ENCODE results near the genes PHC1 and A2M.

- PRO-cap, result no peak
- RAMPAGE, long total RNA, 4 experiments, result no peak in any of the 4 experiments
Measured at GRCh38 chr12:6646832-6647070, 481 bp downstream of the ACRBP start.

- PRO-cap, result unidirectional peak, plus-strand start at chr12:6764578; unidirectional peak, plus-strand start at chr12:6764751
- RAMPAGE, long total RNA, 4 experiments, result no peak in any of the 4 experiments
Measured at GRCh38 chr12:6763682-6764908, 2.1 kb upstream of the PTMS start.

DNA sequence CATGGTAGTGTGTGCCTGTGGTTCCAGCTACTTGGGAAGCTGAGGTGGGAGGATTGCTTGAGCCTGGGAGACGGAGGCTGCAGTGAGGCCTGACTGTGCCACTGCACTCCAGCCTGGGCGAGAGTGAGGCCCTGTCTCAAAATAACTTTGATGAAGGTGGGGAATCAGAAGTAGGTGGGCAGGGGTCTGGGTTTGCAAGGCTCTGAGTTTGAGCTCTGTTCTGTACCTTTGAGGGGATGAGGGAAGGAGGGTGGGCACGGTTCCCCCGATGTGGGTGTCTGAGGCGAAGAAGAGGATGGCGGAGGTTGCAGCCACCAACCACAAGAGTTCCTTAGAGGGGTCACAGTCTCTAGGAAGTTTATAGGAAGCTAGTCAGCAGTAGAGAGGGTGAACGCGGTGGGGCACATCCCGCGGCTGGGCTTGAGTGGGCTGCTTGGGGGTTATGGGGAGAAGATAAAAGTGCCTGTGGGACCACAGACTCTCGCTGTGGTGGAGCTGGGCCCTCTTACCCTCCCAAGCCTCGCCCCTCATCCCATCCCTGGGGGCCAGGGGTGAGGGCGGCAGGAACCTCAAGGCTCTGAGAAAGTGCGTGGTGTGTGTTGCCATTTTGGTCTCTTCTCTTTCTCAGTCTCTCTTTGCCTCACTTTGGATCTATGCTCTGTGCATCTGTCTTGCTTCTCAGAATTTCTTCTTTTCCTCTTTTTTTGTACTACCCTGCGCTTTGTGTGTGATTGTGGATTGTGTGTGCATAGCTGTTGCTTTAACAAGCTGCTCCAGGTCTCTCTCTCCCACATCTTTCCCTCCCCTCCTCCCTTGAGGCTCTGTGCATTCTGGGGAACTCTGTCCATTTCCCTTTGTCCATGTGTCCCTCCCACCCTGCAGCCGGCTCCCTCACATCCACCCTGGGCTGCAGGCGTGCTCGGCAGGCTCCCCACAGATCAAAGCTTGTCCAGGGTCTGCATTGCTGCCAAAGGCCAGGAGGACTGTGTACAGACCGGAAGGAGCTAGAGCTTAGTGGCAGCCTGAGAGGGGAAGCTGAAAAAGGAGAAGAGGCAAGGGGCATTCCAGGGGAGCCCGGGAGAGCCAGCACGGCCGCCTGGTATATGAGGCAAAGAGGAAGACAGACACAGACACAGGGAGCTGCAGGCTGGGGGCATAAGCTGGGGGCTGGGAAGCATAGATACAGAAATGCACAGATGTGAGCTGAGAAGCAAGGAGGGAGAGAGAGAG, 2.8 kb downstream of the CD4 start:
- PRO-cap, result no peak
- RAMPAGE, long total RNA, 4 experiments, result no peak in any of the 4 experiments

GRCh38 chr12:6900740-6901207, 3.8 kb upstream of the LRRC23 start:
- PRO-cap, result no peak
- RAMPAGE, long total RNA, 4 experiments, result no peak in any of the 4 experiments

DNA sequence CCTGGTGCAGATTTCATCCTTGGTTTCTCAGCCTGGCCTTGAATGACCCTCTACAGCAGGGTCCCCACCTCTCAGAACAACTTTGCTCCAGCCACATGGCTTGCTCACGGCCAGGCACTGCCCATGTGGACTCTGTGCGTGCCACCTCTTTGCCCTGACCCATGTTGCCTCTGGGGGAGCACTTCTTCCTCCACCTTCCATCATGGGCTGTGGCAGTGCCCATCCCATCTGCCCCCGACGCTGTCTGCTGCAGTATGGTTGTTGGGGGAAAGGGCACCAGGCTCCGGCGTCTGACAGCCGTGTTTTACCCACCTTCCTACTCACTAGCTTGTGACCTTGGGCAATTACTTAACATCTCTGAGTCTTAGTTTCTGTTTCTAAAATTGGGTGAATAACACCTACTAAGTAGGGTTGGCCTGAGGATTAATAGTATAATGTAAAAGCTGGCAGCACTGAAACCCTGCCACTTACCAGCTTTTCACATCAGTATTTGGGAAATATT, 1.9 kb upstream of the PTPN6 start:
- PRO-cap, result no peak
- RAMPAGE, long total RNA, 4 experiments, result no peak in any of the 4 experiments

DNA sequence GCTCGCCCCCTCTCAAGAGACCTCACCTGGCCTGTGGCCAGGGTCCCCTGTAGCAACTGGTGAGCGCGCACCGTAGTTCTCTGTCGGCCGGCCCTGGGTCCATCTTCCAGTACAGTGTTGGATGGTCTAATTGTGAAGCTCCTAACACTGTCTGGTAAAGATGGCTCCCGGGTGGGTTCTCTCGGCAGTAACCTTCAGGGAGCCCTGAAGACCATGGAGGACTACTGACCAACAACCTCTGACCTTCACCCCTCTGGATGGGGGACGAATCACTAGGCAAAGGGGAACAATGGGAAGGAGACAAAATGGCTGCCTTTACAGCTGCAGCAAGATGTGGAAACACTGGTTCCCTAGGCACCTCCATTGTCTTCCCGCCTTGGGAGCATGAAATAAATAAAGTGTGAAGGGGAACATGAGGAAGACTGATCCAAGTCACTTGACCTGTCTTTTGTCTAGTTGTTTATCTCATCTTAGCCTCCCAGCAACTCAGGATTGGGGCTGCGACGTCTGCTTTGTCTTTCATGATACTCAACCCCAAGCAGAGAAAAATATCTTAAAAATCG, 6.4 kb downstream of the PHB2 start:
- PRO-cap, result no peak
- RAMPAGE, long total RNA, 4 experiments, result no peak in any of the 4 experiments

- PRO-cap, result no peak
- RAMPAGE, long total RNA, 4 experiments, result no peak in any of the 4 experiments
Measured at GRCh38 chr12:6978429-6979341, 8.0 kb downstream of the EMG1 start.

- PRO-cap, result no peak
- RAMPAGE, long total RNA, 4 experiments, result start-site peak on the plus strand in 3 of 4 experiments, at chr12:7155838-7155952 at its widest, 18 to 93 reads per replicate
Measured at GRCh38 chr12:7155146-7156234, 25.3 kb downstream of the CLSTN3 start.

- PRO-cap, result no peak
- RAMPAGE, long total RNA, 4 experiments, result no peak in any of the 4 experiments
Measured at GRCh38 chr12:7922831-7923901, 12.8 kb downstream of the SLC2A3 start.

DNA sequence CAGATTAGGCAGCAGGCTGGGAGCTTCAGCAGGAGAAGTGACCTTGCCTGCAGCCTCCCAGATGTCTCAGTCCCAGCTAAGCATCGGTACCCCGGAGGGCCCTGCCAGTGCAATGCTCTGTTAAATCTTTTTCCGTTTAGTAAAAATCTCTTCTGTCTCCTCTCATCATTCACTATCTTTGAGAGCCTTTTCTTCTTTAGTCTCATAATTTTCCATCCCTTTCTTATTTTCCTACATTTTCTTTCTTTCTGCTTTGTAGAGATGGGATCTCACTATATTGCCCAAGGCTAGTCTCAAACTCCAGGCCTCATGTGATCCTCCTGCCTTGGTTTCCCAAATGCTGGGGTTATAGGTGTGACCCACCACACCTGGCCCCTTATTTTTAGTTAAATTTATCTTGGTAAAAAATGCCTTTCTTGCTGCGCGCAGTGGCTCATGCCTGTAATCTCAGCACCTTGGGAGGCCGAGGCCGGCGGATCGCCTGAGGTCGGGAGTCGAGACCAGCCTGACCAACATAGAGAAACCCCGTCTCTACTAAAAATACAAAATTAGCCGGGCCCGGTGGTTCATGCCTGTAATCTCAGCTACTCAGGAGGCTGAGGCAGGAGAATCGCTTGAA, 1.1 kb downstream of the SLC2A3 start:
- PRO-cap, result no peak
- RAMPAGE, long total RNA, 4 experiments, result no peak in any of the 4 experiments

DNA sequence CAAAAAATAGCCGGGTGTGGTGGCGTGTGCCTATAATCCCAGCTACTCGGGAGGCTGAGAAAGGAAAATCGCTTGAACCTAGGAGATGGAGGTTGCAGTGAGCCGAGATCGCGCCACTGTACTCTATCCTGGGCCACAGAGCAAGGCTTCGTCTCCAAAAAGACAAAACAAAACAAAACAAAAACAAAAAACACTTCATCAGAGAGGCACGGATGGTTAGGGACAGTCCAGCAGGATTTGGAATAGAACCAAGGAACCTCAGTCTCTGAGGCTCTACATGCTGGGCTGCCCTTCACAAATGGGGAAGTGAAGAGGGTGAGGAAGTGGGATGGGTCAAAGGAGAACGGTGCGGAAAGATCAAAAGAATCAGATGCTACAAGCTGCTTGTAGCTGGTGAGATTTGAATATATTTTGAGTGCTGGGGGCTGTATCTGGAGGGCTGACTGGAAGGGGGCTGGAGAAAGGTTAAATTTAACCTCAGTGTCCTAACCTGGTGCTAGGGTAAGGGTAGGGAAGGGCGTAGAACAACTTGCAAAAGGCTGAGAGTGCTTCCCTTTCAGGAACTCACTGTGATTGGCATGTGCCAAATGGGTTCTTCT, 4.5 kb downstream of the FOXJ2 start:
- PRO-cap, result no peak
- RAMPAGE, long total RNA, 4 experiments, result no peak in any of the 4 experiments

GRCh38 chr12:8089343-8089552, 7.2 kb downstream of the NECAP1 start:
- PRO-cap, result no peak
- RAMPAGE, long total RNA, 4 experiments, result no peak in any of the 4 experiments

DNA sequence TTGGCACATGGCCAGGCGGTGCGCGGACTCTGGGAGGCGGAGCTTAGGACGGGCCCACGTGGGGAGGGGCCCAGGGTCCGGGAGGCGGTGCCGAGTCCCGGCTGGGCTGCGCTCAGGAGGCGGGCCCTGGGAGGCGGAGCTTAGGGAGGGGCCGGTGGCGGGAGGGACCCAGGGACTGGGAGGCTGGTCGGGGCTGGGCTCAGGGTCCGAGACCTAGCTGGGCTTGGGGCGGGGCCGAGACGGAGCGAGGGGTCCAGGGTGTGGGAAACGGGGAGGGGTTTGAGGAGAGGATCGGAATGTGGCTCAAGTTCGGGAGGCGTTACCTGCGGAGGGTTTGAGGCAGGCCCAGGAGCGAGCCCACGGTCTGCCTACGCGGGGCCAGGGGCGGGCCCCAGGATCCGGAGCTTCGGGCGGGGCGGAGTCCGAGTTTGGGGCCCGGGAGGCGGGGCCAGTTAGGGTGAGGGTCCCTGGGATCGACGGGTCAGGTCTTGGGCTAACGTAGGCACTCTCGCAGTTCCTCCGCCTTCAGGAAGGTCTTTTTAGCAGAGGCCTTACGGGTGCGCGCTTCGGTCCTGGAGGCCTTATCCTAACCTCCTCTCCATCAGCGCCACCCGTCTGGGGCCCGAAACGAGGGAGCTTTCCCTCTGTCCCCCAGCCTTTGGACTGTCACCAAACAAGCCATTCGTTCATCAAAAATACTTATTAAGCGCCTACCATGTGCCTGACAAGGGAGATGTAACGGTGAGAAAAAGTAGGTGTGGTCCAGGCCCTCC, 16.3 kb upstream of the FAM90A1 start:
- PRO-cap, result unidirectional peak, plus-strand start at position 154 of the sequence
- RAMPAGE, long total RNA, 4 experiments, result no peak in any of the 4 experiments

DNA sequence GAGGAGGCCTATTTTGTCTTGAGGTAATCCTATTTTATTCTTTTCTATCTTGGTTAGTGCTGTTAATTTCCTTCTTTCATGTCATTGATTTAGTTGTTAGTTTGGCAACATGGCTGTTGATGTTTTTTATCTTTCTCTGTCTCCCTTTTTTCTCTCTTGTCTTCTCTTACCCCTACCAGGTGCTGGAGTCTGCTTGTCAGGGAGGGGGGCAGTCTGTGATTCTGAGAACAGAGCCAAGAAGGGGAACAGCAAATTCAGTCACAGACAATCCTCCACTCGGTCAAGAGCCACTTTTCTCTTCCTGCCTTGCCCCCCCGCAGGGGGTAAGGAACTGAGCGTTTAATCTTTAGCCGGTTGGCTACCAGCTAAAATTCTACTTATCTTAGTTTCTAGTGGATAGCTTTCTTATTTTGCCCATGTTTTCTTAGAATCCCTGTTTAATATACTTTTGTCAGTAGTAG, 1.8 kb downstream of the RIMKLB start:
- PRO-cap, result no peak
- RAMPAGE, long total RNA, 4 experiments, result no peak in any of the 4 experiments

- PRO-cap, result no peak
- RAMPAGE, long total RNA, 4 experiments, result no peak in any of the 4 experiments
Measured at GRCh38 chr12:8913580-8914622, at the start of gene PHC1. PHC1 (plus strand) TSS chr12:8914509.

DNA sequence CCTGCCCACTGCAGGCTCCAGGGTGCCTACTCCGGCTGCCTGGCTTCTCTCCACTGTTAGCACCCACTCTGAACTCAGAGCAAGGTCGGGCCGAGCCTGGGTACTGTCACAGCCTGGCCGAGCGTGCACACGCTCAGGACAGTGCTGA, 50.5 kb downstream of the A2M start:
- PRO-cap, result no peak
- RAMPAGE, long total RNA, 4 experiments, result no peak in any of the 4 experiments

DNA sequence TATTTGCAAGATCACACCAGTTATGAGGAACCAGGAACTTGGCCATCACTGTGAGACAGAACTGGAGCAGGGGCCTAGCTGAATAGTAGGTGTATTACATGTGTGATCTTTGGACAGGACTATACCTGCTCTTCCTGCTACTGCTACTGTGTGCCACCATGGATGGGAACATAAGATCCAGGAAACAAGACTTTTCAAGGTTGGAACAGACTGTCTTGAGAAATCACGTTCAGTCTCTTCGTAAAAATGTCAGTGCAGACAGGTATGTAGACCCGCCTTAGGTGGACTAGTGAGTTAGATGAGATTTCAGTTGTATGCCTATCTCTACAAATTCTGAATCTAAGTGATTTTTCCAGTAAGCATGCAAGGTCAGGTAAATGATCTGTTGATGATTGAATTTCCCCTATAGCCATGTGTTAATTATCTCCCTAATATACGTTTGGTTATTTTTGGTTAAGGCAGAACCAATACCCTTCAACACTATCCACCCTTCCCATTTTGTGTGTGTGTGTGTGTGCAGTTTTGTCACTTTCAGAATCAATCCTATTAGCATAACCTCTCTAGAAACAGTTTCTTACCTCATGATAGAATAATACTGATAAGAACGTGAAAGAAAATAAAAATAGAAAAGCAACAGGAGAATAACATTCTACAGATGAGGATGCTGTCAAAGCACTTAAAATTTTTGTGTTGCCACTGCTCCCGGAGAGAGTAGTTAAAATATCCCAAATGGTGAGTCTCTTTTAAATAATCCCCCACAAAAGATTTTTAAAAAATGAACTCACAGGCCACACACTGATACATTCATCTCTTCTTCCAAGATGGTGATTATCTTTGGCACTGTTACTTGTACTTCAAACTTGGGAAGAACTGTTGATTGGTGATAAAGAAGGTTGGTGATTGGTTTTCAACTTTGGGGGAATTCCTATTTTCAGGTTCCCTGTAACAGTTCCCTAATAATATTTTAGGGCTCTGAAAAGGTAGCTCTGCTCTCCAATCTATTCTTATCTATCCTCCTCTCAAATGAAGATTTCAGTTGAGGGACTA, 6.9 kb downstream of the A2M start:
- PRO-cap, result no peak
- RAMPAGE, long total RNA, 4 experiments, result no peak in any of the 4 experiments

DNA sequence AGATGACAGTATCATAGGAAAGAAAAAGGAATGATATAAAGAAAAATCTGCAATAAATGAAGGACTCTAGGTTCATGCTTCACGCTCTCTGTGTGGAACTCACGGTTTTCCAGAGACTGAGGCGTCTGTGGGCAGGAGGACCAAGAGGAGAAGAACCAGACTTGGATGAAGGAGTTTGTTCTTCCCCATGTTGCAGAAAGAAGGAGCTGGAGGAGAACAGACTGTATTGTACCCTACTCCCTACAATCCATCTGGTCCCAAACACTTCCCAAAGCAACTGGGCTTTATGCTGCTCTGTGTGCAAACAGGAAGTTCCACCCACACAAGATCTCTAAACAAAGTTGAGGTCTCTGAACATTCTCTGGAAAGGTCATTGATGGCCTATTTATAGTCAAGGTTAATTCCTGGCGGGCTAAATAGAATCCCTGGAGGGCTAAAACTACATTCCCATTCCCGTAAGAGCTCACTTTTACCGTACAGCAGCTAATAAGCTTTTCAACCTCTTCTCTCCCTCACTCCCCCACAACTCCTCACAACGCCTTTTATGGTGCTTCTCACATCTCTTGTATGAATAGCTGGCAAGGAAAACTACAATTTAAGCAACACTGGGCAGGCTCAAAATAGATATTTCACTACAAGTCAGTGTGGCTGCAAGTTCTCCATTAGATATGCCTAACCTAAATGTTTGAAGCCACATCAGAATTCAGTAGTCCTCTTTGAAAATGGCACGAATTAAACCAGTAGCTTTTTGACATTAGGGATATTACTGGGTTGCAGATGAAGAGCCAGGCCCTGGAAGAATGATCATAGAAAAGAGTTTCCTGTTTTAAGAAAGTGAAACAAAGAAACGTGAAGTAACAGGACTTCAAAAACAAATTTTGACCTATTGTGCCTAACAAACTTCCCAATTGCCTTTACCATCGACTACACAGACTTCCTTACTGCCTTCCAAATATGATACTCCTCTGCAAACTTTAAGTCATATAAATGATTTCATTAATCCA, at the start of gene A2M:
TSS of gene A2M (minus strand) at position 259 of the 1,004 bp plus-strand sequence.
- PRO-cap, result unidirectional peak, minus-strand start at position 279 of the sequence
- RAMPAGE, long total RNA, 4 experiments, result start-site peak on the minus strand in 3 of 4 experiments, centred at positions 252 to 261 of the sequence, 269 to 614 reads per replicate

- PRO-cap, result no peak
- RAMPAGE, long total RNA, 4 experiments, result no peak in any of the 4 experiments
Measured at GRCh38 chr12:9120267-9120897, 4.7 kb upstream of the A2M start.

- PRO-cap, result no peak
- RAMPAGE, long total RNA, 4 experiments, result no peak in any of the 4 experiments
Measured at GRCh38 chr12:9123705-9124005, 7.9 kb upstream of the A2M start.